Zone of skin (tissue), 1 donor: ENCODE data around the genes RHOH, CHRNA9 and RBM47.

DNA sequence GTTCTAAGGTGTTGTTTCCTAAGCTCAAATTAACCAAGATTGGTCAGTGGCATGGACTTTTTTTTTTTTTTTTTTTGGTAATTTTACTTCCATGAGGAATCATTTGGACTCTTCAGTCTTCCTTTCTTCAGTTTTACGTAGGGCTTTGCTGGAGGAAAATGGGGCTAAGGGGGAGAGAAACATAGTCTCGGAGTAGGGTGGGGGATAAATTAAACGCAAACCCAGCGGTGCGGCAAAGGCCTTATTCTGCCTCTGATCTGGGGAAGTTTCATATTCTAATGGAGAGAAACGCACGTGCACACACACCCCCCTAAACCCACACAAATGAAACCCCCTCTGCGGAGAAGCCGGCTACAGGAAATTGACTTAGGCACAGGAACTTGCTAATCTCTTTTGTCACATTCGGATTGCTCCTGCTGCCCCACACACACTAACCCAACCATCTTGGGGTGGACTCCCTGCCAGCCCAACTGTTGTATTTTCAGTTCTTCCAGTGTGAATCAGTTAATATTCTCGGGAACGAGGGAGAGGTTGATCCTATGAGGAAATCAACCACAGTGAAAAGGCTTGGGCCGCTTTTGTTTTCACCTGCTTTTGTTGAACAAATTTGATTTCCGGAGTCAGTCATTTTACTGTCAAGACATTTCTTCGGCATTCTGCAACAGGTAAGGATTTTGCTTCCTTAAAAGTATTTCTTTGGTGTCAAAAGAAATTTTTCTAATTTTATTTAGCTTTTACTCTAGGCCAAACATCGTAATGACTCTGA is at the start of gene RHOH:
Gene RHOH (plus strand): TSS at position 396 of the 766 bp plus-strand sequence.
- RRBS: no CpG with 5 or more reads among the region's 16 CpGs

GRCh38 chr4:40202504-40202848 is 5.6 kb downstream of the RHOH start:
- RRBS: no CpG with 5 or more reads among the region's 3 CpGs

- RRBS: no CpG with 5 or more reads among the region's 7 CpGs
These were observed 45.2 kb downstream of the RHOH start for GRCh38 chr4:40241994-40242534.

GRCh38 chr4:40264997-40265759 is 68.3 kb downstream of the RHOH start:
- RRBS: no CpG with 5 or more reads among the region's 11 CpGs

GRCh38 chr4:40321457-40322151 is 13.5 kb upstream of the CHRNA9 start:
- RRBS: no CpG with 5 or more reads among the region's 6 CpGs

DNA sequence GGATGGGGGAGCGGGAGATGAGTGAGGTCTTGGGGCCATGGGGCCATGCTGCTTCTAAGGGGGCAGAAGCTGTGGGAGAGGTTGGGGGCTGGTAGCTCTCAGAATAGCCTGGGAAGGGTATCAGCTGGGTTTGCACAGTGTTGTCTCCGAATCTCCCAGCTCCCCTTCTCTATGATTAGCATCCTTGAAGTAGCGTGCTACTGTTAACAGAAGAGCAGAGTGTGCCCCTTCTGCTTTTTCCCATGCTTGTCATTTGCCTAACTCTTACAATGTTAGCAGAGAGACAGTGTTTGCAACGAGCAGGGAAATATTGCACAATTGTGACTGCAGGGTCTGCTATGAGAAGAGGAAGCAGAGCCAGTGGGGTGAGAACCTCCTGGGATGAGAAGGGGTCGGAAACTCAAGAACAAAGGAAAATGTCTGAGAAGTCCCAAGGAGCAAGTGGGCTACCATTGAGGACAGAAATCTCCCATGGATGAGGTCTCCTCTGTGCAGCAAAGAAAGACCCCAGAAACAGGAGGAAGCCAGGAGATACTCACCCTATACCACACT is 7.8 kb upstream of the CHRNA9 start:
- RRBS: no CpG with 5 or more reads among the region's 5 CpGs

GRCh38 chr4:40335074-40335947 is at the start of gene CHRNA9:
TSS of gene CHRNA9 (plus strand) at chr4:40335333.
- RRBS: 90% methylated on average over 1 of the region's 11 CpGs

DNA sequence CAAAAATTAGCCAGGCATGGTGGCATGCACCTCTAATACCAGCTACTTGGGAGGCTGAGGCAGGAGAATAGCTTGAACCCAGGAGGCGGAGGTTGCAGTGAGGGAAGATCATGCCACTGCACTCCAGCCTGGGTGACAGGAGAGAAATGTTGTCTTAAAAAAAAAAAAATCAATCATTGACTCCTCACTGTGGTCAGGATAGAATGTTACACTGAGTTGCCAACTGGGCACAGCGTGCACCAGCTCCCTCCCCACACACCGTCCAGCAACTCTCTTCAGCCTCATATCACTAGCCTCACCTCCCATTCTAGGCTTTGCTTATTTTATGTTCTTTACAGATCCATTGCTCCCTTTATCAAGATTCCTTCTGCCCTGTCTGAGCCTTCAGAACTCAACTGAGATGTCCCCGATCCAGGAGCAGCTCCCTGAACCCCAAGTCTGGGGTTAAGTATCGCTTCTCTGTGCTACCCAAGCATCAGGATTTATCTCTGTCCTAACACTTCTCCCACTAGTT is 79.6 kb downstream of the CHRNA9 start:
- RRBS: no CpG with 5 or more reads among the region's 5 CpGs

- RRBS: no CpG with 5 or more reads among the region's 4 CpGs
These were observed 98.3 kb downstream of the CHRNA9 start for GRCh38 chr4:40433391-40433908.

DNA sequence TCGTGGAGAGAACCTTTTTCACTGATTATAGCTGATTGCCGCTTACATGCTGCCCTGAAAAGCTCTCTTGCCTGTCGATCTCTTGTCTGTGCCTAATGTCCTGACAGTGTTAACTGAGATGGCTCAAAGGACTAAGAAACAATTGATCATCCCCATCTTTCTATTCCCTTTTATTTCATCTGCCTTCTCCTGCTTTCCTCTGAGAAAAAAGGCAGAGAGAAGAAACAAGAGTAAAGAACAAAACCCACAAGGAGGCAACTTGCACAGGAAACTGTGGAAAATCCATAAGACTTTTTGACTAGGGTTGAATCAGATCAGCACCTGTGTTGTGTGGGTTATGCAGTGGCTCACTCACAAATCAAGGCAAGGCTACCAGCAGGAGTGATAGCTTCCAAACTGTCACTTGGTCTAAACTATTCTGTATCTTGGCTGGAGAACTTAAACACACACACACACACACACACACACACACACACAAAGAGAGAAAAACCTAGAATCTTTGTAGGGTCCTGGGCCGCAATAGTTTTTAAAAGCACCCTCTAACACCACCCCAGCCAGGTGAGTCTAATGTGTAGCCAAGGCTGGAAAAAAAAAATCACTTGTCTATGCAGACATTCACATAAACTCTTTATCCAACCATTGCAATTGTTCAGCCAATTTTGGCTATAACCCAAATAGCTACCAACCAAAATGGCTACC is 133.6 kb downstream of the RBM47 start:
- RRBS: no CpG with 5 or more reads among the region's 4 CpGs

DNA sequence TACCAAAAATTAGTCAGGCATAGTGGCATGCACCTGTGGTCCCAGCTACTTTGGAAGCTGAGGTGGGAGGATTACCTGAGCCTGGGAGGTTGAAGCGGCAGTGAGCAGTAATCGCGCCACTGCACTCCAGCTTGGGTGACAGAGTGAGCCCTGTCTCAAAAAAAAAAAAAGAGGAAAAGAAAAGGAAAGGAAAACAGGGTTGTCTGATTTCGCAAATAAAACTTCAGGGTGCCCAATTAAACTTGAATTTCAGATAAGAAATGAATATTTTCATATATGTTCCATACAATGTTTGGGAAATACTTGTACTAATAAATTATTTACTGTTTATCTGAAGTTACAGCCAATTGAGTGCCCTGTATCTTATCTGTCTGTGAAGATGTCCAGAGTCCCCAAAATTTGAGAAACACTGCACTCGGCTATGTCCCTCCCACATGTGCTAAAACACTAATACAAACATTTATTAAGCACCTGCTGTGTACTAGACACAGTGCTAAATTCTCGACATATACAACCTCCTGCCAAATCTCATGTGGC is 105.9 kb downstream of the RBM47 start:
- RRBS: no CpG with 5 or more reads among the region's 6 CpGs

DNA sequence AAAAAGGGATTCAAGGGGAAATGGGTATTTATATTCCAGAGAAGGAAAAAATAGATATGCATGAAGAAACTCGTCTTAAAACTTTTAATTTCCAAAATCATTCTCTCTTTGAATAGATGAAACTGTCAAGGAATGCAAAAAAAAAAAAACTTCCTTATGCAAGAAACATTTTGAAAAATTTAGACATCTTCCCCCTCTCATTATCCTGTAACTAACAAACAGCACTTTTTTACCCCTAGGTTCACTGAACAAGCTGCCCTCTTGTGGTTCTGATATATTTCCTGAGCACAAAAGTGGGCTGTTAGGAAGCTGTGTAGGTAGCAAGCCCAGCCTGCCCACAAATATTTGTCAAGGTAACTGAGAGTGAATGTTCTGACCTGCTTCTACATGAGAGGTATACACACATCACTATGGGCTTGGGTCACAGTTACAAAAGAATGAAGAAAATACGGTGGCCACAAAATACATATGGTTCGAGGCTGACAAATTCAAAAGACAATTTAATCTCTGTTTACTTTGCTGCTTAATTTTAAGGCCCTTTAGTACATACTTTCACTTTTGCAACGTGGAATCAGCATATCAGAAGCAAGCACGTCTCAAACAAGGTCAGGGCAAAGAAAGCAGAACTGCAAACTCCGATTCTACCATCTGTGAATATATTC is 78.8 kb downstream of the RBM47 start:
- RRBS: no CpG with 5 or more reads among the region's 6 CpGs

- RRBS: no CpG with 5 or more reads among the region's 4 CpGs
These were observed 65.7 kb downstream of the RBM47 start for GRCh38 chr4:40563757-40564640.

DNA sequence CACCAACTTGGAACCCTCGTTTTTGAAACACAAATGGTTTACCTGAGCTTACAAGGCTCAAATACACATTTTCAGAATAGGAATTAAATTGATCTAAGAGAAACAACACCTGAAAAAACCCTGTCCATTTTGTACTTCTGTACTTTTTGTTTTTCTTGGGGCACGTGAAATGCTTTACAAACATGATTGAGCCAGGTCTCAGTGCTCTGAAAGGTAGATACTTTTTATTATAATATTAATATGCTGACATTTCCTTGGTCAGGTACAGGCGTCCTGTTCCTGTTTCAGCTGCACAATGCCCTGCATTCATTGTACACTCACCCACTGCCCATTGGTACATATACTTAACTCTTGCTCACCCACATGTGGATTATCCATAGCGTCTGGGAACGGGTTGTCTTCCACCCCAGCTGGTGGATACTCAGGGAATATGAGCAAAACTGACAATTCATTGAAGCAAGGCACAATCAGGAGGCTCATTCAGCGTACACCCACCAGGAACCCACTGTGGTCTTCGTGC is 4.4 kb downstream of the RBM47 start:
- RRBS: no CpG with 5 or more reads among the region's 7 CpGs

GRCh38 chr4:40629227-40630378 is at the start of gene RBM47:
TSS of gene RBM47 (minus strand) at chr4:40629864.
- RRBS: under 1% methylated on average over 20 of the region's 57 CpGs

DNA sequence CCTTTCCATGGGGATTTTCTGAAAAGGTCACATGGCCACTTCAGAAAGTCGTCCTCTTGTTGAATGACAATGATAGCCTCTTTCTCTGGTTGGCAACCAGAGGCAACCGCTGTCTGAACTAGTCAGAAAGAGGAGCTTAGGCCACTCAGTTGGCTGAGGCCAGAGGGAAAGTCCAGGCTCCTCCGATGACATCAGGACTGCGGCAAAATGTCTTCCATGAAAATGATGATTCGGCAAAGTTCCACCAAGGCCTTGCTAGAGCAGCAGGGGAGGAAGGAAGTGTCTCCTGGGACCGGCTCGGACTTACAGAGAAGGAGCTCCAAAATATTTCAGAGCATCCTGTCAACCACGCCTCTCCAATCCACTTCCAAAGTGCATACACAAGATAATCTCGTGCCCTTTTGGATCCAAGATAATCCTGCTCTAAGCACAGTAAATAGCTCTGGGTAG is 19.2 kb upstream of the RBM47 start:
- RRBS: no CpG with 5 or more reads among the region's 9 CpGs

DNA sequence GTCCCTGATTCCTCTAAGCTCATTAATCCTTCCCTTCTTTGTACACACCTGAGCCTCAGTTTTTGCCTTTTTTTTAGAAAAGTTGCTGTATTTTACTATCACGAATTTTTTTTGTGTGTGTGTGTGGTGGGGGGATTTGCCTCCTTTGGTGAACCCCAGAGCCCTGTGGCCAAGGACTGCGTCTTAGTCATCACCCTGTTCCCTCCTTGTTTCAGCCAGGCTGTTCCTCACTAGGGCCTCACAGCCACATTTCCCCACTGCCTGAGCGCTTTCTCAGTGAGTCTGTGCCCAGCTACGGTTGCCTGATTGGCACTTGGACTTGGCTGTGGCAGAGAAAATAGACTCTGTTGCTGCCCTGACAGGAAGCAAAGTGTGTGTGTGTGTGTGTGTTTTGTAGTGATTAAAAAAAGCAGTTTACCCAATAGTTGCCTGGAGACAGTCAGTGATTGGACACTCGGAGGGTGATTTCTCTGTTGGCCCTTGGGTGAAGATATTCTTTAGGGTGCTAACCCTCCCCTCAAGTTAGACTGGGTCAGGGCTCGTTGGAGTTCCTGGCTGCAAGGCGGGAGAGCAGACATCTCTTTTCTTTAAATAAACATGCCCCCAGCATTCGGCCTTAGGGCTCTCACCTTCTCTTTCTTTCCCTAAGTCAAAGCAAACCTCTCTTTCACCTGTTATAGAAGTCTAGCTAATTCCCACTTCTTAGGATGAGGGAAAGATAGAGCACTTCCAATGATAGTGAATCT is 113.0 kb downstream of the UCHL1 start:
- RRBS: no CpG with 5 or more reads among the region's 8 CpGs

DNA sequence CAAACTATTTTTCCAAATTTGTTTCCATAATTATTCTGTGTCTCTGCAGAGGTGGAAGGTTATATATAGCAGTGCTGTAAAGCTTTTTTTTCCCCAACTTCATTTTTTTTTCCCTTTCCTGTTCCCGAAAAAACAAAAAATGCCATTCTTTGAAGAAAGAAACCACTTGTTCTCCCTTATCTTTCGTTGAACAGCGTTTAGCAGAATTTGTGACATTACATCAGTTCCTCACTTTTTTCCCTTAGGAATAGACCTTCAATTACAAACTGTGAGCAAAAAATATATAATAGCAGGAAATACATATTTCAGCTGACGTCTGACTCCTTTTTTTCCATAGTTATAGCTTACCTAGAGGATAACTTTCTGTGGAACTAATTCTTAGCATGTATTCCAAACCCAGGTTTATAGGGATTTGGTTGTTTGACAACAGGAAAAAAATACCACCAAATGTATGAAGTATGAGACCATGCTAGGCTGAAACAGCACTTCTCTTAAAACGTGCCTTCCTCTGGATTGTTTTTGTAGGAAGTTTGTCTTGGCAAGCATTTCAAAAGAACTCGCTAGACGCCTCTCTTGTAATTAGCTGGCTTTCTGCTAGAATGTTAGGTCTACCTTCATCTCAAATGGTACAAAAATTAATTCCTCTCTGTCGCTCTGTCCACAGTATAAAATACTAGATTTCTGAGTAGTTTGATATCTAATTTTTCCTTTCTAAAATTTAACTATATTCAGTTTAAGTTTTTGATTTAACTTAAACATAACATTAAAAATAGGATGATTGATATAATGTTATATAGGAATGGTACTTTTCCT is 2.0 kb upstream of the LIMCH1 start:
- RRBS: no CpG with 5 or more reads among the region's 8 CpGs

GRCh38 chr4:41612475-41613238 is 74.7 kb downstream of the LIMCH1 start:
- RRBS: no CpG with 5 or more reads among the region's 9 CpGs